AG04449 (cell line): ENCODE data around the gene ENOPH1.

DNA sequence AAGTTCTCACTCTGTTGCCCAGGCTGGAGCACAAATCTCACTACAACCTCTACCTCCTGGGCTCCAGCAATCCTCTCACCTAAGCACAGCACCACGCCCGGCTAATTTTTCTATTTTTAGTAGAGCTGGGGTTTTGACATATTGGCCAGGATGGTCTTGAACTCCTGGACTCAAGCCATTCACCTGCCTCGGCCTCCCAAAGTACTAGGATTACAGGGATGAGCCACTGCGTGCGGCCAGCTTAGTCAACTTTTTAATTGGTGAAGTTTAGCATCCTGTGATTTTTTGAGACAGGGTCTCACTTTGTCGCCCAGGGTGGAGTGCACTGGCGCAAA is 8.4 kb downstream of the HNRNPDL start:
- RRBS: no CpG with 5 or more reads among the region's 7 CpGs

- RRBS: no CpG with 5 or more reads among the region's 7 CpGs
Observed at GRCh38 chr4:82427905-82428729, 2.1 kb downstream of the HNRNPDL start.

DNA sequence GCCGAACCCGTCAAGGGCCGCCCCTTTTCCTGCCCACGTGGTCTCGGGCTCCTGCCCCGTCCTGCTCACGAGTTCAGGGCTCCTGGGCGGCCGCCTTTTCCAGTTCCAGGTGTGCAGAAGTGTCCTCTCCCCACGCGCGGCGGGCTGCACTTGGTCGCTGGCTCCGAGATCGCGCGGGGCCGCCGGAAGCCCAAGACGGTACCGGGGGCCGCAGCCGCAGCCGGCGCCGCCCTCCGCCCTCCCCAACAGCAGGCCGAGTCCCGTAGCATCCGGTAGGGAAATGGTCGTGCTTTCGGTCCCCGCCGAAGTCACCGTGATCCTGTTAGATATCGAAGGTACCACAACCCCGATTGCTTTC is at the start of gene ENOPH1:
ENOPH1 (plus strand) TSS at position 41 of the 358 bp plus-strand sequence.
- RRBS: 4% methylated on average over 7 of the region's 38 CpGs

- RRBS: no CpG with 5 or more reads among the region's 6 CpGs
Observed at GRCh38 chr4:82688203-82688600, 110.4 kb downstream of the SCD5 start.

DNA sequence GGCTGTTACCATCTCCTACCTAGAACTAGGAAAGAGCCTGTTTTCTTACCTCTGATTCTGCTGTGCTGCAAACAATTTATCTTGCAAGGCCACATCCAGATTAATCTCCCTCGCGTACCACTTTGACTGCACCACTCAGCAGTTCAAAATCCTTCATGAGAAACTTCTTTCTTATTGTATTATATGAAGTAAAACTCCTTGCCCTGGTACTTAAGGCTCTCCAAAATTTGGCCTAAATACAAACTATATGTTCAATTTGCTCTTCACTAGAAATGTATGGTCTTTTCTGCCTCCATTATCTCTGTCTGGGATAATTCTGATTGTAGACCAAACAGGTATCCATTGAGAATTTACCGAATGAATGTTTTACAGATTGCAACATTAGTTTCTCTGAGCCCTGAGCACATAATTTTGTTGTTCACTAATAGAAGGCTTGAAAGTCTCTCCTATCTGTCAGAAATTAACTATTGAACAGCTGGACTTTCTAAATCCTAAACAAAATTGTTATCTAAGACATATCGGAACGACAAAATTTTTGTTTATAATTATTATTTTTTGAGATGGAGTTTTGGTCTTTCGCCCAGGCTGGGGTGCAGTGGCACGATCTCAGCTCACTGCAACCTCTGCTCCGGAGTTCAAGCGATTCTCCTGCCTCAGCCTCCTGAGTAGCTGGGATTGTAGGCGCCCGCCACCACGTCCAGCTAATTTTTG is 40.0 kb upstream of the SCD5 start:
- RRBS: no CpG with 5 or more reads among the region's 12 CpGs

DNA sequence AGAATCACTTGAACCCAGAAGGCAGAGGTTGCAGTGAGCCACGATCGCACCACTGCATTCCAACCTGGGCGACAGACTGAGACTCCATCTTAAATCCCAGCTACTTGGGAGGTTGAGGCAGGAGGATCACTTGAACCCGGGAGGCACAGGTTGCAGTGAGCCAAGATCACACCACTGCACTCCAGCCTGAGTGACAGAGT is 36.1 kb downstream of the LIN54 start:
- RRBS: no CpG with 5 or more reads among the region's 4 CpGs

DNA sequence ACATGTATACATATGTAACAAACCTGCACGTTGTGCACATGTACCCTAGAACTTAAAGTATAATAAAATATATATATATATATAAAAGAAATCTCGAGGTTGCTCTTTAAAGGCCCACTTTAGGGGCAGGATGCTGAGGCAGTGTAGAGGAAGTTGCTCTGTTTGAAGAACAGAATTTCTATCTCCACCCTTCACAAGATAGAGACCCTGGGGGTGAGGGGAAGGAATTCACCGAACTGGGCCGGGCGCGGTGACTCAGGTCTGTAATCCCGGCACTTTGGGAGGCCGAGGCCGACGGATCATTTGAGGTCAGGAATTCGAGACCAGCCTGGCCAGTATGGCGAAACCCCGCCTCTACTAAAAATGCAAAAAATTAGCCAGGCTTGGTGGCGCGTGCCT is 6.5 kb downstream of the PLAC8 start:
- RRBS: no CpG with 5 or more reads among the region's 15 CpGs

GRCh38 chr4:83112893-83113517 is 1.5 kb downstream of the PLAC8 start:
- RRBS: no CpG with 5 or more reads among the region's 15 CpGs

GRCh38 chr4:83219076-83220157 is 65.2 kb downstream of the COQ2 start:
- RRBS: no CpG with 5 or more reads among the region's 14 CpGs

DNA sequence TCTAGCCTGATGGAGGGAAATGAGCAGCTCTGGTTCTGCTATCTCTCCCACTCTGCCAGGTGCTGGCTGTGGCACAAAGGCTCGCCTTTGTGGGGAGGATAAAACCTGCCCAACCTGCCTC is 36.3 kb downstream of the COQ2 start:
- RRBS: no CpG with 5 or more reads among the region's 1 CpG

DNA sequence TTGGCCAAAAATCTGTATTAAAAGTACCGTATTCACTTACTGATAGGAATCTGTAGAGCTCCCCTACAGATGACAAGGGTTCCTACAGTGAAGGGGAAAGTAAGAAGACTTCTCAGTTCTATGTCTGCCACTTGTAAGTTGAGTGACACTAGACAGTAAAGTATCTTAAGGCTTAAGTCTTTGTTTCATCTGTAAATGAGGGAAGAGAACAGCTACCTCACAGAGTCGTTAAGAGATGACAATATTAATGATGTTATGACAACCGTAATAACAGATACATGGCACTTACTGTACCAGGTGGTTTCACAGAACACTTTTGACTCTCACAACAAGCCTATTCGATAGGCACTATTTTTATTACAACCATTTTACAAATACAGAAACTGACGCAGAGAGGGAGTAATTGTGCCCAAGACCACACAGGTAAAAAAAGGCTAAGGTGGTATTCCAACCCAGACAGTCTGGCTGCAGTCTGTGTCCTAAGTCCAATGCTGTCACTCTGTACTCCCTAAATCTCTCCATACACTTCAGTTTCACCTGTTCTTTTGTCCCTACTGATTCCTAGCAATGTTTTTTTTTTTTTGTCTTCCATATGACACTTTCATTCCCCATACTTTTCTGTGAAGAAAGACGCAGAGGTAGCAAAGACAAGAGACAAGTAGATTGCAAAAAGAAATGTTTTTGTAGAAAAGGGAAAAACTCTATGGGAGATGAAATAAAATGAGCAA is 3.0 kb downstream of the COQ2 start:
- RRBS: no CpG with 5 or more reads among the region's 6 CpGs

GRCh38 chr4:83356977-83357622 is 22.5 kb upstream of the HPSE start:
- RRBS: no CpG with 5 or more reads among the region's 4 CpGs

- RRBS: no CpG with 5 or more reads among the region's 4 CpGs
Observed at GRCh38 chr4:83618430-83619032, 82.6 kb downstream of the GPAT3 start.

DNA sequence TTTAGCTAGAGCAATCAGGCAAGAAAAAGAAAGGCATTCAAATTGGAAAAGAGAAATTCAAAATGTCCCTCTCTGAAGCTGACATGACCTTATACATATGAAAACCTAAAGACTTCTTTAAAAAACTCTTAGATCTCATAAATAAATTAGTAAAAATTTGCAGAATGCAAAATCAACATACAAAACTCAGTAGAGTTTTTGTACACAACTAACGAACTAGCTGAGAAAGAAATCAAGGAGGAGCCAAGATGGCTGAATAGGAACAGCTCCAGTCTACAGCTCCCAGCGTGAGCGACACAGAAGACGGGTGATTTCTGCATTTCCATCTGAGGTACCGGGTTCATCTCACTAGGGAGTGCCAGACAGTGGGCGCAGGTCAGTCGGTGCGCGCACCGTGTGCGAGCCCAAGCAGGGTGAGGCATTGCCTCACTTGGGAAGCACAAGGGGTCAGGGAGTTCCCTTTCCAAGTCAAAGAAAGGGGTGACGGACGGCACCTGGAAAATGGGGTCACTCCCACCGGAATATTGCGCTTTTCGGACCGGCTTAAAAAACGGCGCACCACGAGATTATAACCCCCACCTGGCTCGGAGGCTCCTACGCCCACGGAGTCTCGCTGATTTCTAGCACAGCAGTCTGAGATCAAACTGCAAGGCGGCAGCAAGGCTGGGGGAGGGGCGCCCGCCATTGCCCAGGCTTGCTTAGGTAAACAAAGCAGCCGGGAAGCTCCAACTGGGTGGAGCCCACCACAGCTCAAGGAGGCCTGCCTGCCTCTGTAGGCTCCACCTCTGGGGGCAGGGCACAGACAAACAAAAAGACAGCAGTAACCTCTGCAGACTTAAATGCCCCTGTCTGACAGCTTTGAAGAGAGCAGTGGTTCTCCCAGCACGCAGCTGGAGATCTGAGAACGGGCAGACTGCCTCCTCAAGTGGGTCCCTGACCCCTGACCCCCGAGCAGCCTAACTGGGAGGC is 200.3 kb downstream of the NKX6-1 start:
- RRBS: no CpG with 5 or more reads among the region's 31 CpGs

GRCh38 chr4:84482721-84483246 is 16.3 kb downstream of the NKX6-1 start:
- RRBS: 5% methylated on average over 21 of the region's 46 CpGs

DNA sequence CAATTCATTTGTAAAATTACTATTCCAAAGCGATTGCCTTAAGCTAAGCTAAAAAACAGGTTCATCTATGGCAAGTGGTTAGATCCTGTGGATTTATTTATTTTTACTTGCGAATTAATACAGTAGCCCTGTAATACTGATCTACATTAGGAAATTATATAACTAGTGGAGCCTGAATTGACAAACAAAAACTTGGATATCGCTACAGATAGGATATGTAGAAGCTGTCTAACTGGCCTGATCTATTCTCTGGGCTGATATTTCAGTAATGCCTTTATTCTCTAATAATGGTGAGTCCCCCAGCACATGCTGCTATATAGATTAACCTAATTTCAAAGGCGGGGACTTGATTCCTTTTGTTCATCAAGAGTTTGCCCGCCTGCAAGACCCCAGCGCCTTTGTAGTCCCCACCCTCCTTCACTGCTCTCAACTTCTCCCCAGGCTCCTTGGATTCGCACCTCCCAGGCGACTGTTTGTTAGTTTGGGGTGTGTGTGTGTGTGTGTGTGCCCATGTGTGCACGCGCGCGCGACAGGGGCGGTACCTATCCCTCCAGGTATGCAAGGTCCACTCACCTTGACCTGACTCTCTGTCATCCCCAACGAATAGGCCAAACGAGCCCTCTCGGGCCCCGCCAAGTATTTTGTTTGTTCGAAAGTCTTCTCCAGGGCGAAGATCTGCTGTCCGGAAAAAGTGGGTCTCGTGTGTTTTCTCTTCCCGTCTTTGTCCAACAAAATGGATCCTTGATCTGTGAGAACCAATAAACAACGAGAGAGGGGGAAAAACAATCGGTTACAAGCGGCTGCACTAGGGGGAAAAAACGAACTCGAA is 3.8 kb downstream of the NKX6-1 start:
- RRBS: no CpG with 5 or more reads among the region's 28 CpGs

- RRBS: no CpG with 5 or more reads among the region's 4 CpGs
Observed at GRCh38 chr4:84814254-84814902, 152.1 kb downstream of the WDFY3 start.

- RRBS: no CpG with 5 or more reads among the region's 8 CpGs
Observed at GRCh38 chr4:84948335-84949302, 17.9 kb downstream of the WDFY3 start.

DNA sequence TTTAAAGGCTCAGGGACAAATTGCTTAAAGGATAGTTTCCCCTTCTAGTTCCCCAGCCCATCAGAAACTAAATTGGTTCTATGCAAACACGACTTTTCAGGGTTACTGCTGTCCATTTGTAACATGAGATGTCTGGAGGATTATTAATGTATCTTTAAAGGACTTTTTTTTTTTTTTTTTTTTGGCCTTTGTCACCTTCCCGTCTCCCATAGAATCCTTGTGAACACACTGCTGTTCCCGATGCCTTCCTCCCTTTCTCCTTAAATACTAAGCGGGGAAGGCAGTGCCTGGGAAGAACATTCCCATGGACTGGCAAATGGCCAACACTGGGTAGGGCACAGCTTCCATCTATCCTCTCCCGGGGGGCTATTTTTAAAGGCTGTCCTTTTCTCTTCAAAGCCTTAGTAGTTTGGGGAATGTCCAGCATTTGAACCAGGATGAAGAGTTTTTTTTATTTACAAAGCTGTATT is 427.5 kb downstream of the MAPK10 start:
- RRBS: no CpG with 5 or more reads among the region's 5 CpGs

DNA sequence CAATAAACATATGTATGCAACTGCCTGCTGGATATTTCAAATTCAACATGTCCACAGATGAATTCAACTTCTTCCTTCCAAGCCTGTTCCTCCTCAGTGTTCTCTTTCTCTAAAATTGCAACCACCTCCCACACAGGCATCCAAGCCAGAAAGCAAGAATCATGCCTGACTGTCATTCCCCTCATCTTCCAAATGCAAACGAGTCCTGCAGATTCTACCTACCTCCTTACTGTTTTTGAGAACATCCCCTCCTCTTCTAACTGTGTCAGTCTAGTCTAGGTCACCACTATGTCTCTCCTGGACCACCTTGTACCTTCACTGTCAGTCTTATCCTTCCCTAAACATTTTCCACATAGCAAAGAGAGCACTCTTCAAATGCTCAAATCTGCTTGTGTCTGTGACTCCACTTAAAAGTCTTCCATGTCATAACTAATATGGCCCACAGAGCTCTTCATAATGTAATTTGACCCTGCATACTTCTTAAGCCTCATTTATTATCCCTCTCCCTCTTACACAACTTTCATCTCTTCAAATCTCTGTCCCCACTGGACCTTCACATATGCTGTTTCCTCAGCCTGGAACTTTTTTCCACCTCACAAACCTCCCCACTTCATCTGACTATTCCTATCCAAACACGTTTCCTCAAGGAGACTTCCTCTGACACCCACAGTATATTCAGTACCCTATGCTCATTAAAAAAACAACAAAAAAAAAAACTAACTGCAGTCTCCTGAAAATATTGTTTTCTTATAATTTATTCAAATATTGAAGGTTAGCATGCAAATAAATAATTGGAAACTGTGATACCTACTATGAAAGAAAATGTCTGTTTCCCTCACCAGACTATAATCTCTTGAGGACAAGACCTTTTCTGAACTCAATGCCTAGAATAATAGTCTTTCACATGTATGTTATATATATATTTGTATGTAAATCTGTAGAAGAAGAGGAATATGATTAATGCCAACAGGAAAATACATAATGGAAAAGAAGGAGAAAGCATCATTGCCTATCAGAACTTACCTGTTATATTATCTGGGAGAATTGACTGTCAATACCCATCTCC is 25.5 kb downstream of the MAPK10 start:
- RRBS: no CpG with 5 or more reads among the region's 2 CpGs